Cerebellum (tissue), 5 donors: ENCODE measurements around a stretch of chr22.

DNA sequence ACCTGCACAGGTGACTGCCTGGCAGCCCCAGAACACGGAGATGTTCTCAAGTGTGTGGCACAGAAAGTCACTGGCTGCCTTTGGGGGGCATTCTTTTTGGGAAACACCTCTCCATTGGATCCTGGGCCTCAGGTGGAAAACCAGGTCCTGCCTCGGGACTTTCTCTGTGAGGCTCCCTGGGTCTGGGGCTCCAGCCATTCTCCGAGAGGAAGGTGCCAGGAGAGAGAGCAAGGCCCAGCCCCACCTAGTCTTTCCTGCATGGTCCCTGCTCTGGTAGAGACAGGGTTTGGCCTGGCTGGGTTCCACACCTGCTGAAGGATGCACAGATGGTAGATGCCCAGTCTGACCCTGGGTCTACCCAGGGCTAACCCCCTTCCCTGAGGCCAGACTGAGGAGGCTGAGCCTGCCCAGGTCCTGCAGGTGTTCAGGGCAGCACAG lies 126.7 kb downstream of the MED15 start:
- PRO-cap, 3 experiments: no peak in any of the 3 experiments
- RAMPAGE, long total RNA: no peak

- PRO-cap, 3 experiments: no peak in any of the 3 experiments
- RAMPAGE, long total RNA: no peak
Measured at GRCh38 chr22:20772018-20772477, 1.9 kb upstream of the SERPIND1 start.

DNA sequence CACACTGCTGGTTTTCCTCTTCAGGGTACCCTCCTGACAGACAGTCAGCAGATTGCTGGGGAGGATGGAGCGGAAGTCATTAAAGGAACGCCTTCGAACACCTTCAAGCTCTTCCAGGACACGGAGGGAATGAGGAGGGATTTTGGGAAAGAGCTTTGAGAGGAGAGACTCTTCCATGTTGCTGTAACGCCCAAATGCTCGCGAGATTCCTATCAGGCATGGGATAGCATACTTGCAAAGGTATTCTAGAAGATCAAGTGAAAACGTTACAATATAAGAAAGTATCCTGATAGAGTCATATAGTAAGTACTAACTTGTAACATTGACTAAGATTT lies 39.0 kb downstream of the PI4KA start:
- PRO-cap, 3 experiments: no peak in any of the 3 experiments
- RAMPAGE, long total RNA: no peak

- PRO-cap, 3 experiments: no peak in any of the 3 experiments
- RAMPAGE, long total RNA: no peak
Measured at GRCh38 chr22:20889044-20889579, 28.1 kb upstream of the CRKL start.

GRCh38 chr22:20958115-20958427 lies 9.0 kb upstream of the AIFM3 start:
- PRO-cap, 3 experiments: no peak in any of the 3 experiments
- RAMPAGE, long total RNA: no peak

GRCh38 chr22:20998115-20999199 lies 3.5 kb downstream of the THAP7 start:
- PRO-cap, 3 experiments: no peak in any of the 3 experiments
- RAMPAGE, long total RNA: no peak

- PRO-cap, 3 experiments: no peak in any of the 3 experiments
- RAMPAGE, long total RNA: no peak
Measured at GRCh38 chr22:21029308-21029652, 3.1 kb downstream of the SLC7A4 start.

GRCh38 chr22:21032162-21032428 lies 266 bp downstream of the SLC7A4 start:
- PRO-cap, 3 experiments: peak in 1 of 3 experiments; most common minus-strand start chr22:21032238 (in 1)
- RAMPAGE, long total RNA: no peak

GRCh38 chr22:21448034-21448461 lies 19.1 kb upstream of the TMEM191C start:
- PRO-cap, 3 experiments: no peak in any of the 3 experiments
- RAMPAGE, long total RNA: no peak

DNA sequence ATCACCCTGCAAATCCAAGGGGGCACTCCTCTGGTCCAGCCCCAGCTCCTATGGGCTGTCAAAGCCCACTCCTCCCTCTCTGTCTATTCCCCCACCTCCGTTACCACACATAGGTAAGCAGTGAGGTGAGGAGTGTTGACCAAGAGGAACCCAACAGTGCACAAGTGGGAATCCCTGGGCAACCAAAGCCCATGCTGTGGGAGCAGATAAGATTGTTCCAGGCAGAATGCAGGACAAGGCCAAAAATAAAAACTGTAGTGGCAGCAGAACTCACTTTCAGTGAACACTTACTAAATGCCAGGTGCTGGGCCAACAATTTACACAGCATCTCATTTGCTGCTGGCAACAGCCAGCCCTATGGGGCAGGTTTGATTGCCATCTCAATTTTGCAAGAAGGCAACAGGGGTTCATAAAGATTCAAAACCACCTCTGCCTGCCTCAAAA lies 8.8 kb downstream of the SDF2L1 start:
- PRO-cap, 3 experiments: no peak in any of the 3 experiments
- RAMPAGE, long total RNA: no peak

DNA sequence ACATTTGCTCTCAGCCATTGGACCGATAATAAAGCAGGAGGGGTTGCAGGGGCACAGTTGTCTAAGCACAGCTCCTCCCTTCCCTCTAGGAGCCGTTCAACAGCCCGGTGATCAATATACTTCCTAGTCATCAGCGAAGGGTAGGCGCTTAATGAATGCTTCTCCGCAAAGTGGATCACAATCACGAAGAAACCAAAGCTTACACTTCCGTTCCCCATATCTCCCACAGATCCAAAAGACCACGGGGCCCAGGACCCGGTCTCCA lies 9.2 kb downstream of the SDF2L1 start:
- PRO-cap, 3 experiments: no peak in any of the 3 experiments
- RAMPAGE, long total RNA: no peak

GRCh38 chr22:21776906-21777436 lies 41.4 kb upstream of the YPEL1 start:
- PRO-cap, 3 experiments: no peak in any of the 3 experiments
- RAMPAGE, long total RNA: no peak

GRCh38 chr22:21974104-21974940 lies 8.3 kb downstream of the TOP3B start:
- PRO-cap, 3 experiments: no peak in any of the 3 experiments
- RAMPAGE, long total RNA: no peak

GRCh38 chr22:21984780-21985255 lies 2.2 kb upstream of the TOP3B start:
- PRO-cap, 3 experiments: no peak in any of the 3 experiments
- RAMPAGE, long total RNA: no peak

- PRO-cap, 3 experiments: no peak in any of the 3 experiments
- RAMPAGE, long total RNA: no peak
Measured at GRCh38 chr22:22195395-22196614, 48.8 kb upstream of the VPREB1 start.

GRCh38 chr22:22409960-22410643 lies 98.4 kb downstream of the ZNF280B start:
- PRO-cap, 3 experiments: no peak in any of the 3 experiments
- RAMPAGE, long total RNA: no peak

DNA sequence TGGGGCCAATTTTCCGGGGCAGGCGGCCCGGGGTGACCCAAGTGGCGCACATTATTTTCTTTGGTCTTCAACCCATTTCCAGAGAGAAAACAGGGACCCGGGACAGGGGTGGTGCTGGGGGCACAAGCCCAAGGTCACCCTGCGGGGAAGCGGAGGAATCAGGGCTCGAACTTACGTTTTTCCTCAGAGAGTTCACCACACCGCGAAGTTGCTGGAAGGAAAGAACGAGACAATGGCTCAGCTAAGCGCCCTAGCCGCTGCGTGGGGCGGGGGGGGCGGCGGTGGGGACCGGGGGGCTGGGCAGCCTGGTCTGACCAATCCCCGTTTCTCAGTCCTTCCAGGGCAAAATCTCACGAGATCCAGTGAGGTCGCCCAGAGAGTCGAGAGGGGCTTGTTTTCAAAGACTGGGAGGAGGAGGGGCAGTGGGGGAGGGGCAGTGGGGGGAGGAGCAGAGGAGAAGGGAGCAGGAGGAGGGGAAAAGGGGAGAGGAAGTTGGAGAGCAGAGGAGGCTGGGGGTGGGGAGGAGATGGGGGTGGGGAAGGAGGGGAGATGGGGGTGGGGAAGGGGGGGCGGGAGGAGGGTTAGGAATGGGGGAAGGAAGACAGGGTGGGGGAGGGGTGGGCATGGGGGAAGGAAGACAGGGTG lies 1.6 kb downstream of the PRAME start:
- PRO-cap, 3 experiments: no peak in any of the 3 experiments
- RAMPAGE, long total RNA: no peak

DNA sequence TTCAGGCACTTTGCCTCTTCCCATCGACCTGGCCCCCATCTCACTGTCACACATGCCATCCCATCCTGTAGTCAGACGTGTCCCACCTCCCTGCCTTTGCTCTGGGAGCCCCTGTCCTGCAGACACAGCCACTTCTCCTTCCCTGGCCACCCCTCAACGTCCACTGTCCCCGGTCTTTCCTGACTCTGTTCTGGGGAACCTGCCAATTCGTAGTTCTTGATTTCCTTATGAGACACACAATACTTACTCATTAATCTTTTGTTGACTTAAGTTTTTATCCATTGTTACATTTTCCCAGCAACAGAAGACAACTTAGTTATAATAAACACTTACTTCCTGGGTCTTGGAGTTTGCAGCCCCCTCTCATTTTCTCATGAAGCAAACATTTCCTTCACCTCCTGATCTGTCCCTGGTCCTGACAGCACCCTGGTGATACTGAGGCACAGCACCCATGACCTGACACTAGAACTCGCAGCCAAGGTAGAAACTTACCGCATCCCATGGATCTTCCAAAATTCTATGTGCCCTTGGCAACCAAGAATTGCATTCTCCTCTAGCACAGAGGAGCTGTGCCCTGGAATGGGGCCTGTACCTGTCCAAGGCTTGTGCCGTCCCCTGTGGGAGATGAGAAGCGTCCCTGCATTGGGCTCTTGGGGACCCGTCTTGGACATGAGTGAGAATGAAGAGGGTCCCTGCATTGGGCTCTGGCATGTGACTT lies 66.9 kb downstream of the GGTLC2 start:
- PRO-cap, 3 experiments: no peak in any of the 3 experiments
- RAMPAGE, long total RNA: no peak

GRCh38 chr22:22720717-22721412 lies 76.5 kb downstream of the GGTLC2 start:
- PRO-cap, 3 experiments: no peak in any of the 3 experiments
- RAMPAGE, long total RNA: no peak

DNA sequence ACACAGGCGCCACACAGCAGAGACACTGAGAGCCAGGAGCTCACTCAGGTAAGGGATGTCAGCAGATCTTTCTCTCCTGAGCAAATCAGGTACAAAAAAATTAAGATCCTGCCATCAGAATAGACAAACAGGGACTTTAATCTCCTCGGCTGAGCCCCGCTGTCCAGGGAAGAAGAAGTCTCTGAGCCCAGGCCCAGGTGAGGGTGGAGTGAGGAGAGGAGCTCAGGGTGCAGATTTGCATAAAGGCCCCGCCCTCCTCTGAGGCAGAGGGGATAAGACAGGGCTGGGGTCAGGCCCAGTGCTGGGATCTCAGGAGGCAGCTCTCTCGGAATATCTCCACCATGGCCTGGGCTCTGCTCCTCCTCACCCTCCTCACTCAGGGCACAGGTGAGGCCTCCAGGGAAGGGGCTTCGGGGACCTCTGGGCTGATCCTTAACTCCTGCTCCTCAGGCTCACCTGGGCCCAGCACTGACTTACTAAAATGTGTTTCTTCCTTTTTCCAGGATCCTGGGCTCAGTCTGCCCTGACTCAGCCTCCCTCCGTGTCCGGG lies 89.9 kb downstream of the GGTLC2 start:
- PRO-cap, 3 experiments: no peak in any of the 3 experiments
- RAMPAGE, long total RNA: no peak